Neural crest cell (in vitro differentiated cells): Measurements from ENCODE around the gene USP47.

DNA sequence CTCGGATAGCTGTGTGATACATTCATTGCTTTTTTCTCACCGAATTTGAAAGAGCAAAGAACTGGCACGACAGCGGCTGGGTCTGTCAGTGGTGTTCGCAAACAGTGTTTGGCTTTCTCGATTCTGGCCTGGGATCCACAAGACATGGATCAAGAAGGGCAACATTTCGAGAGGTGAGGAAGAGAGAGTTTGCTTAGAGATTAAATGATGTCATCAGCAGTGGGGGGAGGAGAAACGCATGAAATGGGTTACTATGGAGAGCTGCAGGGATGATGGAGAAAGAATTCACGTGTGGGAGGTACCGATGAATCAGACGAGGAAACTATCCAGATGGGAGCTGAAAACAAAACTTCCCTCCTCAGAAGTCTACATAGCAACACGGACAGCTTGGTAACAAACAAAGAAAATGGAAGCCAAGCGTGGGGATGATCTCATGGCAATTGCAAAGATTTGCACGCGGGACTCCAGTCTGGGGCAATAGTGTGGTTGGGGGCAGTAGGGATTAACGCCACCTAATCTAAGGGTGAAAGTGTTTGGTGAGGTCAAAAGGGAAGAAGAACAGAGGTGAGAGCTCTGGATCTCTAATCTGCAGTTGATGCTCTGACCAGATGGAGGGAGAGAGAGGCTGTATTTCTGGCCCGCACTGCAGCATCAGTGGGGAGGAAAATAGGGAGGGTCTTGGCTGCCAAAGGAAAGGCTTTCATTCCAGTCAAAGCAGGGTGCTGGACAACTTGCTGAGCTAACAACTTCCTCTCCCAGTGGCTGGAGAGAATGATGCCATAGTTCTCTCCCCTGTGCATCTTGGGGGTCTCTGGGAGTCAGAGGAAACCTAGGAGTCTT is 43.3 kb upstream of the CSNK2A3 start:
- PRO-cap, result no peak

- PRO-cap, result unidirectional peak, plus-strand start at chr11:11691547
Measured at GRCh38 chr11:11691473-11691809, 69.6 kb upstream of the GALNT18 start.

GRCh38 chr11:11841608-11842268 is at the start of gene USP47:
Gene USP47, plus strand, starts transcription at chr11:11841972.
- PRO-cap, result bidirectional peak, plus-strand start at chr11:11841975, minus-strand start at chr11:11841912; bidirectional peak, plus-strand start at chr11:11842356, minus-strand start at chr11:11842211

DNA sequence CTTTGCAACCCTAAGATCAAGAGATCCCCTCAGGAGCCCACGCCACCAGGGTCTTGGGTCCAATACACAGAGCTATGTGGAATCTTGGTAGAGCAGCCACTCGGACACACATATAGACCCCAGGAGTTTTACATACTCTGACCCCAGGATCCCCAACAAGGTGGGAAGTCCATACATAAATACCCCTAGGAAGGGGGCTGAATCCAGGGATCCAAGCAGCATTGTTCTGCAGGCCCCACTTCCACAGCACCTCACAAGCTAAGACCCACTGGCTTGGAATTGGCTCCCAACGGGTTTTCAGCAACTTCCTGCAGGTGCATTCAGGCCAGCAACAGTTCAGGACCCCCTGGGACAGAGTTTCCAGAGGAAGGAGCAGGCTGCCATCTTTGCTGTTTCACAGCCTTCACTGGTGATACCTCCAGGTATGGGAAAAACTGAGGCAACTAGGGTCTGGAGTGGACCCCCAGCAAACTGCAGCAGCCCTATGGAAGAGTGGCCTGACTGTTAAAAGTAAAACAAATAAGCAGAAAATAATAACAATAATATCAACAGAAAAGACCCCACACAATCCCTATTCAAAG is 43.8 kb downstream of the USP47 start:
- PRO-cap, result no peak

- PRO-cap, result no peak
Measured at GRCh38 chr11:11911789-11912407, 70.1 kb downstream of the USP47 start.

GRCh38 chr11:11966780-11967157 is 41.7 kb downstream of the DKK3 start:
- PRO-cap, result no peak

- PRO-cap, result no peak
Measured at GRCh38 chr11:11993795-11994413, 14.5 kb downstream of the DKK3 start.

GRCh38 chr11:12019161-12019746 is 10.8 kb upstream of the DKK3 start:
- PRO-cap, result bidirectional peak, plus-strand start at chr11:12019547, minus-strand start at chr11:12019477

DNA sequence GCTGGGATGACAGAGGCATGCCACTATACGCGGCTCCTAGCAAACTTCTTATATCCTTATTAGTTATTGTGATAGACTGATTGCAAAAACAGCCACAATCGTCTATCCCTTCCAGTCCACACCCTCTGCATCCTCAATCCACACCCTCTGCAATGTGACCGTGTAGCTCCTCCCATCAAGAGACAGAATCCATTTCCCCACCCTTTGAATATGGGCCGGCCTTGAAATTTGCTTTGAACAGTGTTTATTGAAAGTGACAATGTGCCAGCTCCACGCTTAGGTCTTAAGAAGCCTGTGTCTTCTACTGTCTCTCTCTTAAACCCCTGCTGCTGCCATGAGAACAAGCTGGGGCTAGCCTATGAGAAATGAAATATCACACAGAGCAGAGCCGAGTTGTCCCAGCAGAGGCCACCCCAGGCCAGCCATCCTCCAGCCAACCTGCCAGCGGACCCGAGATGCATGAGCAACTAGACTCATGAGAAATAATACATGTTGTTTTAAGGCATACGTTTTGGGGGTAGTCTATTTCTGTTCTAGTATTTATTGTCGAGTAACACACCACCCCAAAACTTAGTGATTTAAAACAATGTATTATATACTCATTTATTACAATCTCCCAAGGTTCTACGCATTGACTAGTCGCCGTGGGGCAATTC is 22.3 kb upstream of the MICAL2 start:
- PRO-cap, result no peak

DNA sequence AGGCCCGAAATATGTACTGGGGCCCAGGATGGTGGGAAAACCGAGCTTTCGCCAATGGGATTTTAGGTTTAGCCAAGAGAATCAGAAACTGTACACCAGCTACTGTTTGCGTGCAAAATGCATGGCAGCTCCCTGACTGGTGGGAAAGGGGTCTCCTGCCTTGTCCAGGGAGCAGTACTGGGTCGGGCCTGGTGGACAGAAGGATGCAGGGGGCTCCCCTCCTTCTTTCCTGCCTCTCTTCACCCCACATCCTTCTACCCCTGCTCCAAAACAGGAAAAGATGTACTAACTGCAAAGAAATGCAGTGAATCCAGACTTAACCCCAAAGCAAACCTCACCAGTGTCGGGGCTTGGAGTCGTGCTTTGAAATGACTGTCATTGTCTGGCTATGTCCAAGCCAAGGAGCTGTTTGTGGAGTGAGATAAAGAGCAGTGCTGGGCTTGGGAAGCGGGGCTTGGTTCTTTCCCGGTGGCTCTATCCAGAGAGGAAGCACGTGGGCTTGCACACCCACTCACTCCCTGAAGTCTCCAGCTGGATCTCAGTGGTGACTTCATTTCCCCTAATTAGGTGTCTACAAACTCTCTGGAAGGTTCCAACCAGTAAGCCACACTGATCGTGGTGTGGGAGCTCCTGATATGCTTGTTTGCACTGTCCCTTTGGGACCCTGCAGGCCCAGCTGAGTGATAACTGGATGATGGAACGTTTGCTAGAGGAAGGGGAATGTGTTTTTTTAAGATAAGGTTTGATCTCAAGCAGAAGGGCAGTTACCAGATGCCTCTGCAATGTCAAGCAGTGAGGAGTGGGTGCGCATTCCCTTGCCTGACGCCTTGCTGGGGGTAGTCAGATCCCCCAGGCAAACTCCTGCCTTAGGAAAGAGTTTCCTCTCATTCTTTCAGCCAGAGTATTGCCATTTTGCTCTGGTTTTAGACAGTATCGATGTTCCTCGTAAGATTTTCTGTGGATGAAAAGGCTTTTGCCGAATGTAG is 90.6 kb downstream of the MICAL2 start:
- PRO-cap, result no peak

DNA sequence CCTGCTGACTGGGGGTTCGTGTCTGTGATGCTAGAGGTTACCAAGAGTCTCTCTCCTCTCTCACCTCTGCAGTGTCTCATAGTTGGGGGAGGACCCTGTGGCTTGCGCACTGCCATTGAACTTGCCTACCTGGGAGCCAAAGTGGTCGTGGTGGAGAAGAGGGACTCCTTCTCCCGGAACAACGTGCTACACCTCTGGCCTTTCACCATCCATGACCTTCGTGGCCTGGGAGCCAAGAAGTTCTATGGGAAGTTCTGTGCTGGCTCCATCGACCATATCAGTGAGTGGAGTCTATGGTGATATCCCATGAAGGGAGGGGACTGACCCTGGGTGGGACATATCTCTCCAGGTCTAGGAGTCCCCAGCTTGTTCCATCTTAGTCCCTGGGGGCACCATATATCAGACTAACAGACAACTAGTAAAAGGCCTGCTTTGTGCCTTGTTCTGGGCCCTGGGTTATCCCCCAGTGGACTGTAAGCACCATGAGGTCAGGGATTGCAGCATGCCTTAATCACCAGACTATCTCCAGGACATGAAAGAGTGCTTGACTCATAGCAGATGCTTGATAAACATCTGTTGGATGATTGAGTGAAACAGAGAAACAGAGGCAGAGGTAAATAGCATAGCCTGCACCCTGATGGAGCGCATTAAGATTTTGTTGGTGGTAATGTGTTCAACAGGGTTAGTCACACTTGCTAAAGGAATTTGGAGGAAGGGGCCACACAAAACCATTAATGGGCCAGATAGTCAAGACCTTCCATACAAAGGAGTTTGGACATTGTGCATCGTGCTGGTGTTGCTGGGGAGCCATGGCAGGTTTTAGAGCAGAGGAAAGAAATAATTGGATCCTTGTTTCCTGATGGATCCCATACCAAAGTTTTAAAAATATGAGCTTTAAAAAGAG is 94.0 kb downstream of the MICAL2 start:
- PRO-cap, result no peak

GRCh38 chr11:12215103-12215858 is 104.9 kb downstream of the MICAL2 start:
- PRO-cap, result no peak

- PRO-cap, result no peak
Measured at GRCh38 chr11:12215917-12216615, 105.7 kb downstream of the MICAL2 start.

DNA sequence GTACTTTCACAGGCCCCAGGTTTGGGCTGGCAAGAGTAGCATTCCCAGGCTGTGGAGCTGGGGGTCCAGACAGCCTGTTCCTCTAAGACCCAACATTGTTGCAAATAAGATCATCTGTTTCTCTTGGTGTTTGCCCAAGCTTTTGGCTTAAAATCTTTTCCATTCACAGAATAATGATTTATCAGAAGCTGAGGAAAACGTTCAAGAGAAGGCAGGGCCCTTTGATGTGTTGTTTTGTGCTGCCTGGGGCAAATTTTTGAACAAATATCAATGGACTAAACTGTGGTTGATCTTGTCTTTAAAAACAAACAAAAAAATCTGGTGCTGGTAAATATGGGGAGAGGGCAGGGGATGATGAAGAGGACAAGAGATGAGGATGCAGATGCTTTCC is 124.0 kb downstream of the MICAL2 start:
- PRO-cap, result no peak

DNA sequence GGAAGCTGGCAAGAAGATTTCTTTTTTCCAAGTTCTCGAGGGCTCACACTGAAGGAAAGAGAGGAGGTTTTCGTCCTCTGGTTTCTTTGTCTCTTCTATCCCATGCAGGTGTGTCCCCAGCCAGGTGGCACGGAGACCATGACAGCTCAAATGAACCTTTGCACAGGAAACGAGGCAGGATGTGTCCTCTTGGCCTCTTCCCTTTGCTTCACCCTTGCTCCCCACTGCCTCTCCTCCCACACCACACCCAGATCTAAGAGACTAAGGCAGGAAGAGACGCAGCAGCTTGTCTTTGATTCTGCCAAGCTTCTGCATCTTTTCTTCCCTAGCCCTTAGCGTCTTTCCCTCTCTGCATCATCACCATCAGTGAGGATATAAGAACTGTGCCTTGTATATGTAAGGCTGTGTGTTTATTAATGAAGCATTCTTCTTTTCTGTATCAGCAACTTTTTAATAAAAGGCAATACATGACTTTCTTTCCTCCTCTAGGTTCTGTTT is 56.1 kb upstream of the PARVA start:
- PRO-cap, result no peak

DNA sequence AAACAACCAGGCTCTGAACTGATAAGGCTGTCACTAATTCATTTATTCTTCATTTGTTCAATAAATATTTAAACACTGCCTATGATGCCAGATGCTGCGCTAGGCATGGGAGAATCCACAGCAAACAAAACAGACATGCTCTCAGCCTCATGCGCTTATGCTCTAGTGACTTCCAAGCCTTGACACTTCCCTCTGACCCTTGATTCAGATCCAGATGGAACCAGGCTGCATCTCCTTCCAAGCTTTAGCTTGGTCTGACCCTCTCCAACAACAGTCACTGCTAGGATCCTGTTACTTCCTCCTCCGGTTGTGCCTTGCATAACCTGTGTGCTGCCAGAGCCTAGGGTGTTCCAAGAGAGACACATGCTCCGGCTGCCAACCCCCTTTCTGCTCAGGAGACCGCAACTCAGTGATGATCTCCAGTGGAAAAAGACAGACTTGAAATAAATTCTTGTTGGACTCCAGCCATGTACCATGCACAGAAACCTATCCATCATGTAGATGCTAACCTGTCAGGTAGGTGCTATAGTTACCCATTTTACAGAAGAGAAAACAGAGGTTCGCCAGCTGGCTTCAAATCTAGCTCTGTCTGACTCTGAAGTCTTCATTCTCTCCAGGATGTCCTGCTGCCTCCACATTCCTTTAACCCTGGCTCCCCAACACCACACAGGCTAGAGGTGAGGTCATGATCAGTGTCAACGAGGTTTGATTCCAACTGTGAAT is 136.3 kb upstream of the TEAD1 start:
- PRO-cap, result no peak

DNA sequence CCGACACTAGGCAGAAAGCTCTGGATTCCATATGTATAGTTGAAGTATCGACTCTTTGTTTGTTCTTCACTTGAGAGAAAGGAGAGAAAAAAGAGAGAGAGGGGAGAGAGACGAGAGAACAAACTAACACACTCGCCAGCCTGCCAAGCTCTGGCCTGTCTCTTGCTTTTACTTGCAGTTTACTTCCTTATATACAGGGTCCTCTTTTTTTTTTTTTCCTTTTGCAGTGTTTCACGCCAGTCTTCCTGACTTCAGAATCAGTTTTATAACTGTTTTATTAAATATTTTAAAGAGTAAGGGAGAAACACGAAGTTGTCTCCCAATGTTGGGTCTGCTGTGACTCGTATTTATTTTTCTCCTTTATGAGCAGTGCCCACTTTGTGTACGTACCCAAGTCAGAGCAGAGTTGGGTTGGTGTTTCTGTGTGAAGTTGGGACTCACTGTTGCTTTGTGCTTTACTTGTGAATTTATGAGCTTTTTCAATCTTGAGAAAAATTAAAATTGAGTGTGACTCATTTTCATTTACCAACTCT is 20.0 kb downstream of the TEAD1 start:
- PRO-cap, result unidirectional peak, minus-strand start at position 164 of the sequence

GRCh38 chr11:12710279-12710885 is 36.2 kb downstream of the TEAD1 start:
- PRO-cap, result no peak

GRCh38 chr11:12744661-12745259 is 70.5 kb downstream of the TEAD1 start:
- PRO-cap, result no peak

GRCh38 chr11:12806144-12806771 is 132.0 kb downstream of the TEAD1 start:
- PRO-cap, result no peak